HTR-8/SVneo (cell line): Measurements from ENCODE around the genes OR2D3 and NLRP14.

- RRBS = no CpG with 5 or more reads among the region's 4 CpGs
These were observed at the start of gene OR2D3 for GRCh38 chr11:6920557-6921289. Gene OR2D3, plus strand, starts transcription at chr11:6921002.

- RRBS = 30% methylated on average over 10 of the region's 25 CpGs
These were observed 508 bp downstream of the ZNF214 start for GRCh38 chr11:7019509-7020166.

DNA sequence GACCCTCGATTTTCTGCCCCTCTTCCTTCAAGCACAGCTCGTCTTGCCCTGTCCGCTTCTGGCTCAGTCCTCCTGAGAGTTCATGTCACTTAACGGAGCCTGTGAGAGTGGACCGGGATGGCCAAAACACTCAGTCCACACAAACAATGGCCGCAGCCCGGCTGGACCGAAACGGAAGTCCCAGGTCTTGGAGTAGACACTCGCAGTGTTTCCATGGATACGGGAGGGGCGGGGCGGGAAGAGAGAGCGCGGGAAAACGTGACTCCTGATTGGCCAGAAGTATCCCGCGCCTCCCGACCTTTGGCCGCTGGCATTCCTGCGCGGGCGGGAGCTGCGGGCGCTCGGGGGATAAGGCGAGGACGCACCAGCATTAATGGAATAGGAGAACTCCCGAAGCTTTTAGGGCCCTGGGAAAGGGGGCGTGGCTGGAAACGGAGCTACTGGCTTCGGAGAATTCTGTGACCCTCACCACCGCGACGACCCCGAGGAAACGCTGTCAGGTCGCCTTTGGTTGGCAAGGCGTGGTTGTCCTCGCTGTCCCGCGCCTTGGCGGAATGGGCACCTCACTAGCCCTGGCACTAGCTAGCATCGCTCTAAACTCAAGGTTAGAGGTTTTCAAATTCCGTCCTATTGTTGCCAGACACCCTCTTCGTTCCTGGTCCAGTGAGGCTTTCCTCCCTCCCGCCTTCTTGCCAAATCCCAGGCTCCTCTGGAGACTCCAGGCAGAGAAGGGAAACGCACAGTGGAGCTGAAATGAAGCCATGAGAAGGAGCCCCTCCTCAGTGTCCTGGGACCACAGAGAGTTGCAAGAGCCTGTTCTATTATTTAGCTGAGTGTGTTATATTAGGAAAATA lies at the start of gene NLRP14:
NLRP14 (plus strand) TSS at position 313 of the 854 bp plus-strand sequence.
- RRBS = 0% methylated on average over 1 of the region's 48 CpGs

- RRBS = 82% methylated on average over 3 of the region's 18 CpGs
These were observed 292 bp upstream of the SYT9 start for GRCh38 chr11:7251481-7251743.

- RRBS = 47% methylated on average over 42 of the region's 67 CpGs
These were observed 930 bp downstream of the SYT9 start for GRCh38 chr11:7252313-7253355.

- RRBS = no CpG with 5 or more reads among the region's 1 CpG
These were observed 7.5 kb downstream of the PPFIBP2 start for GRCh38 chr11:7521296-7521685.

DNA sequence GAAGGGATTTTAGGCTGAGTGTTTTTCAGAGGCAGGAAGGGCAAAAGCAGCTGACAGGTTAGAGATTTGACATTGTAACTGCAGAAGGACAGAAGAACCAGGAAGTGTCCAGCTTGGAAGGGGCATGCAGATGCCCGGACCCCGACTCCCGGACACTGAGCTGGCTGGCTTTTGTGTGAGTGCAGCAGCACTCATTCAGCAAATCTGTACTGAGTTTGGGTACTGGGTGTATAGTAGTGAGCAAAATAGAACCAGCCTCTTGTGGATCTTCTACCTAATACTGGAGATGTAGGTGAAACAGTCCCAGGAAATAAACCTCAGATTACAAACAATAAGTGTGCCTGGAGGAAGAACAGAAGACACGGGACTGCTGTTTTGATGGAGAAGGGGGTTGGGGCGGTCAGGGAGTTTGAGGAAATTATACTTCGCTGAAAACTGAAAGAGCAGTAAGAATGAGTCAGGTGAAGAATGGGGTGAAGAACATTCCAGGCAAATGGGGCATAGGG lies 64.6 kb downstream of the PPFIBP2 start:
- RRBS = no CpG with 5 or more reads among the region's 6 CpGs

DNA sequence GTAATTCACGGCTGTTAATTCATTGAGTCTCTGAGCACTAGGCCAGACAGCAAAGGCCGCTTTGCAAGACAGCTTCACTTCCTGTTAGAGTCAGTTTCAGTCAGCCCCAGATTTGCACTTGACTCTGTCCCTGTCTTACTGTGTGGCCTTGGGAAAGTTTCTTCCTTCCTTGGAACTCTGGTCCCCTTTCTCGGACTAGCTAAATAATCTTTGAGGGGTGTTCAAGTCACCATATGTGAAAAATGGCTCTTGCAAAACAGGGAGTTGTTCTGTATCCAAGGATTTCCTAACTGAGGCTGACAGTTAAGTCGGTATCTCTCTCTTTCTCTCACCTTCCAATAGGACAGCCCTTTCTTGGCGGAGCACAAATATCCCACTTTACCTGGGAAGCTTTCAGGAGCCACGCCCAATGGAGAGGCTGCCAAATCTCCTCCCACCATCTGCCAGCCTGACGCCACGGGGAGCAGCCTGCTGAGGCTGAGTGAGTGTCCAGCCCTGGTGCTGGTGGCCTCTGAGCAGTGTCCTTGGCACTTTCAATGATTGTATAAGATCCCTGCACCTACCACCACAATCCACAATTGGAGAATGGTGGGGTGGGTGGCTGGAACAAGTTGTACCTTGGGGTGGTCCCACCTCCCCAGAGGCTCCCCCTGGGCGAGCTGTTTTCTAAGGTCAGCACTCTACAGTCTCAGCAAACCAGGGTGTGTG lies 33.8 kb downstream of the CYB5R2 start:
- RRBS = no CpG with 5 or more reads among the region's 9 CpGs

GRCh38 chr11:7697537-7698518 lies 8.4 kb downstream of the OVCH2 start:
- RRBS = no CpG with 5 or more reads among the region's 10 CpGs

- RRBS = no CpG with 5 or more reads among the region's 3 CpGs
These were observed 129.3 kb downstream of the STK33 start for GRCh38 chr11:8464665-8465169.

DNA sequence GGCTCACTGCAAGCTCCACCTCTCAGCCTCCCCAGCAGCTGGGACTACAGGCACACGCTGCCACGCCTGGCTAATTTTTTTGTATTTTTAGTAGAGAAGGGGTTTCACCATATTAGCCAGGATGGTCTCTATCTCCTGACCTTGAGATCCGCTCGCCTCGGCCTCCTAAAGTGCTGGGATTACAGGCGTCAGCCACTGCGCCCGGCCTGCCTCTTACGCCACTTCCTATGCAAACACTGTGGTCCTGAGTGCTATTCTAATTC lies 47.7 kb upstream of the AKIP1 start:
- RRBS = no CpG with 5 or more reads among the region's 9 CpGs

- RRBS = no CpG with 5 or more reads among the region's 6 CpGs
These were observed 84.3 kb downstream of the DENND5A start for GRCh38 chr11:9180719-9181411.

DNA sequence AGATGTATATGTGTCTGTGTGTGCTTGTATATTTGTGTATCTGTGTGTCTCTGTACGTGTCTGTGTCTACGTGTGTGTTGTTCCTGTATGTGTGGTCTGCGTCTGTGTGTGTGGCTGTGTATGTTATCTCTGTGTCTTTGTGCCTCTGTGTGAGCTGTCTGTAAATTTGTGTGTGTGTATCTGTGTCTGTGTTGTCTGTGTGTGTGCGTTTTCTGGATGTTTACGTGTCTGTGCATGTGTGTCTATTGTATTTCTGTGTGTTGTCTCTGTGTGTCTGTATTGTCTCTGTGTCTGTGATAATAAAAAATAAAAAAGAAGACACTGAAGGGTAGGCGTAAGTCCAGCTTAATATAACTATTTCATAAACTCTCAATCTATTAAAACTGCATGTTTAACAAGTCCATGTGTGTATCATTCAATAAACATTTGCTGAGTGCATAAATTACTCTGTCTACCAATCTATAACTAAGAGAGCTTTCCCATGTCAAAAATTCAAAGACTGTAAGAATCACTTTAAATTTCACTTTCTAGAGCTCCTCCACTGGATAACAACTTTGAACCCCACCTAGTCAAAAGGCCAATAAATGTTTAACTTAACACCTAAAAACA lies 79.4 kb downstream of the DENND5A start:
- RRBS = no CpG with 5 or more reads among the region's 6 CpGs

- RRBS = no CpG with 5 or more reads among the region's 5 CpGs
These were observed 46.0 kb downstream of the DENND5A start for GRCh38 chr11:9219112-9219675.

DNA sequence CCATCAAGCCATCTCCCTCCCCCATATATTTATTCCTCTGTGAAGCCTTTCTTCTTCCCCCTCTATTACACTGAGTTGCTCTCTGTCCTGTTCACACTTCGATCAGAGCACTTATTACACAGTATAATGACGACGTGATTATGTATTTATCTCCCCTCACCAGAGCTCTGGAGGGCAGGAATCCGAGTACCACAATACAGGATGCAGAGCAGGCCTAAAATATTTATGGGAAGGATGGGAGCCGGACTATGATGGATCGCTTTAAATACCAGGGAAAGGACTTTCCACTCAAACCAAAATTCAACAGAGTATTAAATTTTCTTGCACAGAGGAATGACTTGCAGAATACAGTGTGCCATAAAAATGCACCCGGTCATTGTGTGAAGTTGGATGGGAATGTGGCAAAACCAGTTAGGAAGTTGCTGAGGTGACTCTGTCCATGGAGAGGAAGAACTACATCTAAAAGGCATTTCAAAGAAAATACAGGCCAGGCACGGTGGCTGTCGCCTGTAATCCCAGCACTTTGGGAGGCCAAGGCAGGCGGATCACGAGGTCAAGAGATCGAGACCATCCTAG lies 21.3 kb upstream of the IPO7 start:
- RRBS = 91% methylated on average over 3 of the region's 12 CpGs

GRCh38 chr11:9422365-9423272 lies 38.2 kb downstream of the IPO7 start:
- RRBS = no CpG with 5 or more reads among the region's 7 CpGs

- RRBS = no CpG with 5 or more reads among the region's 3 CpGs
These were observed 9.3 kb upstream of the ZNF143 start for GRCh38 chr11:9451595-9451898.

DNA sequence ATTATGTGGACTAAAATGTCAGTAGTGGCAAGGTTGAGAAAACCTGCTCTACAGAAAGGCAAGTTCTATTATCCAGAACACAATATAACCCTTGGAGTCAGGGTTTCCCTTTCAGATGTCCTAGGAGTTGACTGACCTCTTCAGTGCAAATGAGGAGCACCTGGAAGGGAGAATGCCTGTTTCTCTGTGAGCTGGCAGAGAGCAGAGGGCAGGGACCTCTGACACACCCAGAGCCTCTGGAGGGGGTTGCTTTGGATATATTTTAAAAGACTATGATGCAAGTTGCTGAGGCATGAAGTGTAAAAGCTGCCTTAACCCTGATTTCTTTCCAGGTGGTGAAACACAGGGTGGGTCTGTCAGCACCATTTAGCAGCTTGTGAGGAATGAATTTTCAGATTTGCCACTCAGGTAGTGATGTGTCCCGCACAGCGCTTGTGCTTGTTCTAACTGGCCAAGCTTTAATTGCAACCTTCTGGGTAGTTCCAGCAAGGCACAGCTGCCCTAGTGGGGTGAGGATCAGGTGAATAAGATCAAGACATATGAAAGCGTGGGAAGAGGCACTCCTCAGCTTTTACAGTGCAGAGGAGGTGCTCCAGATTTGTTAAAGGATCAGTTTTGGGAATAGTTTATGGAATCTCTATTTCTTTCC lies 90.1 kb downstream of the SWAP70 start:
- RRBS = no CpG with 5 or more reads among the region's 3 CpGs

GRCh38 chr11:9755285-9756108 lies 91.6 kb downstream of the SWAP70 start:
- RRBS = no CpG with 5 or more reads among the region's 10 CpGs

DNA sequence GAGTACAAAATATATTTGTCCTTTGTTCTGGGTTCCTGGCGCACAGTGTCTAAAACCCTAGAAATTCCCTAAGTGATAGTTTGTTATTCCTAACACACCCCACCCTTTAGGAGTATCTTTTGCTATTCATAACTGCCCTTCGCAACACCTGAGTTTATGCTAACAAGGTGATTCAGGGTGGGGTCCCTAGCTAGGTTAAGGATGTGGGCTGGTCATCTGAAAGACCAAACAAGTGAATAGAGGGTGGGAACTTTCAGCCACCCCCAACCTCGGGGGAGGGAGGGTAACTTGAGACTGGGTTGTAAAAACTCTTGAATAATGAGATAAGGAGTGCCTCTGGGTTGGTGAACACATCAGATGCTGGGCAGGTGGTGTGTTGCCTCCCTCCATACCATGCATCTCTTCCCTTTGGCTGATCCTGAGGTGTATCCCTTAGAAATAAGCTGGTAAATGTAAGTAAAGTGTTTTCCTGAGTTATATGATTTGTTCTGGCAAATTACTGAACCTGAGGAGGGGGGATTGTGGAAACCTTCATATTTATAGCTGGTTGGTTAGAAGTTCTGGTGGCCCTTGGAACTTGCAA lies 111.5 kb downstream of the SWAP70 start:
- RRBS = no CpG with 5 or more reads among the region's 3 CpGs